SK-N-DZ (cell line): Measurements from ENCODE around the genes CD84 and CD244.

GRCh38 chr1:159960781-159961674 is 7.0 kb upstream of the SLAMF9 start:
RAMPAGE:
- cytosol, long total RNA, result no peak
- nucleus, long total RNA, result no peak

RAMPAGE:
- cytosol, long total RNA, result no peak
- nucleus, long total RNA, result no peak
Measured at GRCh38 chr1:159970880-159971765, 17.1 kb upstream of the SLAMF9 start.

GRCh38 chr1:160092116-160092819 is 6.2 kb downstream of the IGSF8 start:
RAMPAGE:
- cytosol, long total RNA, result no peak
- nucleus, long total RNA, result no peak

RAMPAGE:
- cytosol, long total RNA, result no peak
- nucleus, long total RNA, result no peak
Measured at GRCh38 chr1:160117538-160118210, 2.1 kb downstream of the ATP1A2 start.

GRCh38 chr1:160127789-160128717 is 12.5 kb downstream of the ATP1A2 start:
RAMPAGE:
- cytosol, long total RNA, result no peak
- nucleus, long total RNA, result no peak

GRCh38 chr1:160141287-160141954 is 10.0 kb upstream of the ATP1A4 start:
RAMPAGE:
- cytosol, long total RNA, result no peak
- nucleus, long total RNA, result no peak

DNA sequence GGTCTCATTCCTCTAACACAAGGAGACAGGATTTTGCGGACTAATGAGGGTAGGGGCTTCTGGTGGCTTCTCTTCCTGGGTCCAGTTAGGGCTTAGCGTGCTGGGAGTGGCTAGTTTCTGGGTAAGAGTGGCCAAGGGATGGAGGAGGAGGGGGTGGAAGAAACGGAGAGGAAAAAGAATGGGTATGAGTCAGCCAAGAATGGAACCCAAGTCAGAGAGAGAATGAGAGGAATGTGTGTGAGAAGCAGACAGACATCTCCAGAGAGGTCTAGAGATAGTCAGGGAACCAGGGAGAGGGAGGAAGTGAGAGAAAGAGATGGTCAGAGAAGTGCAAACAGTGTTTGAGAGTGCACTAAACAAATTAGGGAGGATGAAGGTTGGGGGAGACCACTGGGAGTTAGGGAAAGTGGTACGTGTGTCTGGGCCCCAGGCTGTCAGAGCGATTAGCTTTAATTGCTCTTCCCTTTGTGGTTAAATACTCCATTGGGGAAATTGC is 1.3 kb downstream of the PEA15 start:
RAMPAGE:
- cytosol, long total RNA, result no peak
- nucleus, long total RNA, result no peak

RAMPAGE:
- cytosol, long total RNA, result no peak
- nucleus, long total RNA, result no peak
Measured at GRCh38 chr1:160208660-160209211, 3.6 kb downstream of the PEA15 start.

DNA sequence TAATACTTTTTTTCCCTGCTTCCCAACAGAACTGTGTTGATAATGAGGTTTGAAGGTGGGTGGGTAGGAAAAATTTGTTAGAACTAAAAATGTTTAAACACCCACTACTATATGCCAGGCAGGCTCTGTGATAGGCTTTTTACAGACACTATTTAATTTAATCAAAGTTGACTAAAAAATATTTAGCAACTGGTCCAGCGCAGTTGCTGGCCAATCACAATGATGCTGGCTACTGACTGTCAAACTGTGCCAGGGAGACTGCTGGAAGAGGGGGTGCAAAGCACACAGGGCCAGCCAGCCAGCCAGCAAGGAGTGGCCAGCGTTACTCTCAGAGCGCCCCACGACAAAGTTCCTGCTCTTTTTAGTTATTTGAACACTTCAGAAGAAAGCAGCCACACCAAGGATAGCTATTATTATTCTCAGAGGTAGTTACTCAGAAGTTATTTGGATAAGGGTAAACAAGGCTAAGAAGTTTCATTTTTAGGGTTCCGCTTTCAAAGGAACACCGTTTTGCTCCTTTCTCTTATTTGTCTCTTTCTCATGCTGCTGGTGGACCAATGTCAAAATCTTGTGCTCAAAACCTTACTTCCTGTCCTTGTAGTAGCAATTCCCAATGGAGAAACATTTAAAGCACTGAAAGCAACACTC is 59.8 kb downstream of the VANGL2 start:
RAMPAGE:
- cytosol, long total RNA, result no peak
- nucleus, long total RNA, result no peak

RAMPAGE:
- cytosol, long total RNA, result no peak
- nucleus, long total RNA, result no peak
Measured at GRCh38 chr1:160565228-160565852, 14.0 kb downstream of the CD84 start.

RAMPAGE:
- cytosol, long total RNA, result no peak
- nucleus, long total RNA, result no peak
Measured at GRCh38 chr1:160574935-160575925, 4.1 kb downstream of the CD84 start.

GRCh38 chr1:160579021-160579642 is at the start of gene CD84:
Gene CD84, minus strand, starts transcription at chr1:160579496.
RAMPAGE:
- cytosol, long total RNA, result no peak
- nucleus, long total RNA, result no peak

DNA sequence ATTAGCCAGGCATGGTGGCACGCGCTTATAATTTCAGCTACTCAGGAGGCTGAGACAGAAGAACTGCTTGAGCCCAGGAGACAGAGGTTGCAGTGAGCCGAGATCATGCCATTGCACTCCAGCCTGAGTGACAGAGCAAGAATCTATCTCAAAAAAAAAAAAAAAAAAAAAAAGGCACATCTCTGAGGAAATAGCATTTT is 25.5 kb downstream of the SLAMF1 start:
RAMPAGE:
- cytosol, long total RNA, result no peak
- nucleus, long total RNA, result no peak

RAMPAGE:
- cytosol, long total RNA, result no peak
- nucleus, long total RNA, result no peak
Measured at GRCh38 chr1:160724507-160724887, 12.9 kb upstream of the CD48 start.

GRCh38 chr1:160742391-160742938 is 3.4 kb downstream of the SLAMF7 start:
RAMPAGE:
- cytosol, long total RNA, result no peak
- nucleus, long total RNA, result no peak

DNA sequence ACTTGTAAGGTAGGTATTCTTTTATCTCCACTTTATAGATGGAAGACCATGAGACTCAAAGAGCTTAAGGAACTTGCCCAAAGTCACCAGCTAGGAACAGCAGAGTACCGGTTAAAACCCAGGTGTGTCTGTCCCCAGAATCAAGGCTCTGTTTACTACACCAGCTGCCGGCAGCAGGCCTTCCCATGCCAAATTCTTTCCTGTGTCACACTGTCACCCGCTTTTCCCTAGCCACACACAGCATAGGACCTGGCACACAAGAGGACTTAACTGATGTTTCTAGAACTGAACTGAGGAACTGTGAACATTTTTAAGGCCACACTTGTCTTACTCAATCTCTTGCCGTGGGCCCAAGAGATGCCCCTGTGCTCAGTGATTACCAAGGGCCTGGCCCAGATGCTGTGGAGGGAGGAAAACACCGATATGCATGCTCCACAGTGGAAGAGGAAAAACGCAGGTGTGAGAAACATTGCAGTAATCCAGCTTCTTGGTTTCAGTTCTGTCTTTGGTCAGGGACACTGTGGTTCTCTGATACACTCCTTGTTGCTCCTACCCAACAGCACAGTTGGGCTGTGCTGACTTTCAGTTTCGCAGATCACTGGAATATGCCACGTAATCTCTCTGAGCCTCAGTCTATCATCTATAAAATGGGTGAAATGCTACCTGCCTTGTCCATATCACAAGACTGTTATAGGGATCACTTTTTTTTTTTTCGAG is 13.9 kb upstream of the LY9 start:
RAMPAGE:
- cytosol, long total RNA, result no peak
- nucleus, long total RNA, result no peak

DNA sequence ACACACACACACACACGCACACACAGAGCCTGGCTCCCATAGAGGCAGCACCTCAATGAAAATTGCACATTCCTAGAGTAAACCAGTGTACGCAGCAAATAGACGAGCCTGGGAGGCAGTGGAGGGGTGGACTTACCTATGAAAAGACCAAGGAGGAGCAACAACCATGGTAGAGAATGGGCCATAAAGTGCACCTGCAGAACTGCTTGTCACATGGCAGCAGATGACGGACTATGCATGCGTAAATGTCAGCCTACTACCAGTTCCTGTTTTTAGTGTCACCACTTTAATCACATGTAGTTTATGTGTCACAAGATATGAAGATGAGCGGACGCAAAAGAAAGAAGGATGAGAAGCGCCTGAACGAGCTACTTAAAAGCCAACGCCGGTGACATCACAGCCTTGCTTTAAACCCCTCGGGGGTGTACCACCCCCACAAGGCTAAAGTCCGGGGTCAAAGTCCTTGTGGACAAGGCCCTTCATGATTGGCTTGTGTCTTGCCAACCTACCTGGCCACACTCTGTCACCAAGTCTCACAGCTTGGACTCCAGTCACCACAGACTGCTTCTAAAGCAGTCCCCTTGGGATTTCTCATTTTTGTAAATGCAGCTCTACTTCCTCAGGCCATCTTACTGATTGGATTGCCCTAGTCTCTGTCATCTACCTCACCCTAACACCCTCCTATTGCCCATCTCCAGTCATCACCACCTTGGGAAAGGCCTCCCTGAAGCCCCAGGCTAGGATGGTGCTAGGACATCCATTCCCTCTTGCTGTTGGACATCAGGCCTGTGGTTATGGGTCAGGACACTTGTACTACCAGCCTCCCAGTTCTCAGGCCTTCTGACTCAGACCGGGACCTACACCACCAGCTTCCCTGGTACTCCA is 6.1 kb upstream of the LY9 start:
RAMPAGE:
- cytosol, long total RNA, result no peak
- nucleus, long total RNA, result no peak

RAMPAGE:
- cytosol, long total RNA, result no peak
- nucleus, long total RNA, result no peak
Measured at GRCh38 chr1:160797028-160797923, 1.3 kb downstream of the LY9 start.

GRCh38 chr1:160862592-160863333 is at the start of gene CD244:
Gene CD244, minus strand, starts transcription at chr1:160862887.
RAMPAGE:
- cytosol, long total RNA, result no peak
- nucleus, long total RNA, result no peak

RAMPAGE:
- cytosol, long total RNA, result no peak
- nucleus, long total RNA, result no peak
Measured at GRCh38 chr1:160996896-160997926, 23.7 kb downstream of the F11R start.